Left colon (tissue), 1 donor: ENCODE data around the gene ALDH1A3.

- PRO-cap = unidirectional peak, plus-strand start at chr15:100879804
Observed at GRCh38 chr15:100879756-100880225, at the start of gene ALDH1A3. TSS of gene ALDH1A3 (plus strand) at chr15:100879831.

- PRO-cap = no peak
Observed at GRCh38 chr15:100880226-100881055, 810 bp downstream of the ALDH1A3 start.

DNA sequence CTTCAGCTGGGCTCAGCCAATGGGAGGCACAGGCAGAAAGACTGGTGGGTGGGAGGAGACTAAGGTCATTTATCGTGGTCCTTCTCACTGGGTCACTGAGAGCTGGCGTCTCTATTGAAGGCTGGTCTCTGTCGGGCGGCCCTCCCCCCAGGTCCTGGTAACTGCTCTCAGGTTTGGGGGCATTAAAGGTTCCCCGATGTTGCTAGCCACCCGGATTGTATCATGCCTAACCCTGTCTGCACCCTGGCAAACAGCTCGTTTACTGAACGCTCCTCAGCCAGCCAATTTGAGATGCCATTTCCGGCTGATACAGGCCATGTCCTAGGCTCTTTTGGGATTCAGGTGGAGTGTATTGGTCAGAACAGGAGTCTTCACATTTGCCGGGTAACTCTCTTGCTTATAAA is 10.5 kb downstream of the SELENOS start:
- PRO-cap = no peak

- PRO-cap = no peak
Observed at GRCh38 chr15:101299224-101299479, 4.1 kb upstream of the SNRPA1 start.

DNA sequence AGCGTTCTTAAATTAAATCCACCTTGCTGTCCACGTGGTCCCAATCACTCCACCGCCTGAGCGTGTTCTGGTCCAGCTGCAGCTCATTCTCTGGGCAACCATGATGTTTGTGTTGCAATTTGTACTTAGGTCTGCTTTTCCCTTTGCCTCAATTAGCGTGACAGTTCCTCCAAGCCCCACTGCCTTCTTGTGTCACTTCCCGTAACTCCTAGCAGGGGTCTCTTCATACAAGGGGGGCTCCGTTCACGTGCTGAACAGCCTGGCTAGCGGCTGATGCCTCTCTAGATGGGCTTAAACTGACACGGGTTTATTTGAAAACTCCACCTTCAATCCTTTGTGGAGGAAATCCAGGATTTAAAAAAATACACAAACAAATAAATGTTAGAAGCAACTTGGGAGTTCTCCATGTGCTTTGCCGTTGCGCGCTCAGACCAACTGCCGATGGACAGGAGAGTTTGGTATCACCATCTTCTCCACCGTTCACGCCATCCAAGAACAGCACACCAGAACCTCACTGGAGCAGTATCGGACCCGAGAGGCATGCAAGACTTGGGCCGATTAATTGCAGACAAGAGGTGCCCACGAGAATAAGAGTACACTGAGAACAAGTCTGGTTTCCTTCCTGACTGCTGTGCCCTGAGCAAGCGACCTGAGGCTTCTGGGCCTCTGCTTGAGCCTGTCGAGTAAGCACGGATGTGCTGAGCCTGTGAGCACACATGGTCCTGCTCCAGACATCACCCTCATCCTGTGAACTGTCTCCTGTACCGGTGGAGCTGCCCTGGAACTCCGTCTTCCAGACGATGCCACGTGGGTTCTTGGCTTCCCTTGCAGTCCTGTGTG is 34.0 kb upstream of the SNRPA1 start:
- PRO-cap = no peak

GRCh38 chr15:101430028-101430457 is 59.5 kb downstream of the PCSK6 start:
- PRO-cap = no peak

GRCh38 chr15:101438209-101439107 is 51.0 kb downstream of the PCSK6 start:
- PRO-cap = no peak

- PRO-cap = no peak
Observed at GRCh38 chr15:101439174-101440461, 49.9 kb downstream of the PCSK6 start.

DNA sequence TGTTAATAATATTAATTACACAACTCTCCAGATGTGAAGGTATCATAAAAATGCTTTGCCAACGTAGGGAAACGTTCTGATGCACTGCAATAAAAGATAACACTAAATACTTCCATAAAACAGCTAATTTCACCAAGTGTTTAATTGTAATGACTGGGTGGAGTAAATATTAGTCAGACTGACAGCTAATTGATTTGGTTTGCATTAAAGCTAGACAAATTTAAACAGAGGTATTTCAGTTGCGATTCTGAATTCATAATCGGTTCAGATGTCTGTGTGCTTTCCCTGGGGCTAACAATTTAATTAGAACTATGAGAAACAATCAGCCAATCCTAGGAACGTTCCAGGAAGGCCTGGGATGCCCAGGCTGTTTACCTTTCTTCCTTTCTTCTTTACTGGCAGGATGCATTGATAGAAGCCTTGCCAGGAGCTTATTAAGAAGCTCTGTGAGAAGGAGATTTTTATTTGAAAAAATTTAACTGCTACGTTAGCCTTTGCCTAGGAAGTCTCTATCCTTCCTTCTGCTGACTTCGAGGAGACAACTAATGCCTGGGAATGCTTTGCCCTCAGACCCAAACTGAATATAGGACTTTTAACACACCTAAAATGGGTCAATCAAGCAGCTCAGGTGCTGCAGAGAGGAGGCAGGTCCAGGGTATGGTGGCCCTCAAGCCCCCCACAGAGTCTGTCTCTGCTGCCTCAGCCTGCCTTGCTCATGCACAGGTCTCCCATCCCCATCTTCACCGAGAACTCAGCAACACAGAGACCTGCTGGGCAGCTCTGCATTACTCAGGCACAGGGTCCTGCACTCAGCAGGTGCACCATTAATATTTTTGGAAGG is 48.6 kb downstream of the PCSK6 start:
- PRO-cap = no peak

GRCh38 chr15:101452601-101453178 is 36.8 kb downstream of the PCSK6 start:
- PRO-cap = no peak

DNA sequence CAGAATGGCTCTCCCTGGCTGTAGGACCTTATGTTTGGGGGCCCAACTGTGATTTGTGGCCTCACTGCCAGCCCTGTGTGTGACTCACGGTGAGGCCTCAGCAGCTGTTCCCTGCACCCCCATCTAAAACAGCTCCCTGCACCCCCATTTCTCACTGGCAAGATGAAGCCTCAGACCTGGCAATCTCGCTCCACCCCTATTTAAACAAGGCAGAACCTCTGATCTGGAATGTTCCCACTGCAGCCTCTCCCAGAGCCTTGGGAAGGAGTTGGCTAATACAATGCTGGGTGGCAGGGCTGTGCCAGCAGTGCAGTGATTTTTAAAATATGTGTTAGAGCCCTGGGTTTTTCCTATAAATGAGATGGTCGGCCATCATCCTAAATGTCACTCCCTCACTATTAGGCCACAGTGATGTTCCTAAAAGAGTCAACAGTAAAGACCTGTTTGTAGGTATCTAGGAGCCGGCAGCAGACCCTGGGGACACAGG is 9.7 kb upstream of the PCSK6 start:
- PRO-cap = no peak

DNA sequence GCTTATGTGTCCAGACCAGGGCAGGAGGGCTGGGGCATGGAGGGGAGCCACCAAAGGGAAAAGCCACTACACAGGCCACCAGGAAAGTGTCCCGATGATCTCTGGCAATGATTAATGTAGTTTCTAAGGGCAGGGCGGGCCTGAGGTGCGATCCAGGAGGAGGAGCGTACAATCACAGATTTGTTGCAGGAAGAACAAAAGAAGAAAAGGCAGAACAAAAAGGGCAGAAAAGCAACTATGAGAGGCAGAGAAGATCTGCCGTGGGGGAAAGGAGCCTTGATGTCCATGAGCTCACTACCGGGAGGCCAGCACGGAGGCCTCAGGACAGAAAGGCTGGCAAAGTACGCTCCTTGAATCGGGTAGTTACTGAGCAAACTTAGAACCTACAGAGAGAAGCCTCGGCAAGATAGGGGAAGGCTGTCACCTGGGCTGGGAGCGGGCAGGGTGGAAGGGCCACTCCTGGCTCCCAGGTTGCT is 79.5 kb upstream of the PCSK6 start:
- PRO-cap = unidirectional peak, plus-strand start at position 238 of the sequence

GRCh38 chr15:101614002-101614735 is 38.0 kb downstream of the TM2D3 start:
- PRO-cap = no peak

DNA sequence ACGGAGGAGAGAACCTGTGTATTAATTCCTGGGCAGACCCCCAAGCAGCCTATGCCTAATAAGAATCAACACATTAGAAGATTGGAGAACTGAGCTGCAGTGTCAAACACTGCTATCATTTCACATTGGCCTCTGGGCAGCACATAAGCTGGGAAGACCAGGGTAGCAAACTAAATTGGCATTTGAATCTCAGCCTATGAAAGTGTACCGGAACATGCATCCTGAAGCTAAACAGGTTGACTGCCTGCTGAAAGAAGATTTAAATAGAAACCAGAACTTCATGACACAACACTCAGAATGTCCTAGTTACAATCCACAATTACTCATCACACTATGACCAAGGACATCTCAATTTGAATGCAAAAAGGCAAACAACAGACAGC is 26.3 kb downstream of the TM2D3 start:
- PRO-cap = no peak

- PRO-cap = no peak
Observed at GRCh38 chr15:101640960-101641513, 11.1 kb downstream of the TM2D3 start.

DNA sequence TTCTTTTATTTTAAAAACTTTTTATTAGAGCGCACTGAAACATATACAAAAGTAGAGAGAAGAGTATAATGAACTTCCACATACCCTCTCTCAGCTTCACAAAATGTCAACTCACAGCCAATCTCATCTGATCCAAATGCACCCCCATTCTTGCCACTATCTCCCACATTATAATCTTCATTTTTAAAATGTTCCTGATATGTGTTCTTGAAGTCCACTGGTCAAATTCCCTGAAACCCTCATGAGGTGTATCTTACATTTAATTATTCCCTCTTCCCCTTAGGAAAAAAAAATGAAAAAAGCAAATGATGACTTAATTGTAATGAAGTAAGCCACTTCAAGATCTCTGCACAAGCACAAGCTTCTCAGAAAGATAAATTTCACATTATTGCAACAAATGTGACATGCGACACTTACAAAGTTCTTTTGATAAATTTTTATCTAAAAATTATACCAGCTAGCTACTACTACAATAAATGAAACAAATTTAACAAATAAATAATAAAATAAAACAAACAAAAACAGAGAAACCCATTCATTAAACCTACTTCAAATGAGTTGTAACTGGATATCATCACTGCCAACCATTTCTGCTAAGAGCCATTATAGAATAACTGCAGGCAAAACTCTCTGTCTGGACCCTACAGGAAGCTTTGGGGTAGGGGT is 9.9 kb upstream of the TM2D3 start:
- PRO-cap = no peak